Mesenchymal stem cell of the bone marrow (primary cell): ENCODE measurements around a stretch of chr16.

DNA sequence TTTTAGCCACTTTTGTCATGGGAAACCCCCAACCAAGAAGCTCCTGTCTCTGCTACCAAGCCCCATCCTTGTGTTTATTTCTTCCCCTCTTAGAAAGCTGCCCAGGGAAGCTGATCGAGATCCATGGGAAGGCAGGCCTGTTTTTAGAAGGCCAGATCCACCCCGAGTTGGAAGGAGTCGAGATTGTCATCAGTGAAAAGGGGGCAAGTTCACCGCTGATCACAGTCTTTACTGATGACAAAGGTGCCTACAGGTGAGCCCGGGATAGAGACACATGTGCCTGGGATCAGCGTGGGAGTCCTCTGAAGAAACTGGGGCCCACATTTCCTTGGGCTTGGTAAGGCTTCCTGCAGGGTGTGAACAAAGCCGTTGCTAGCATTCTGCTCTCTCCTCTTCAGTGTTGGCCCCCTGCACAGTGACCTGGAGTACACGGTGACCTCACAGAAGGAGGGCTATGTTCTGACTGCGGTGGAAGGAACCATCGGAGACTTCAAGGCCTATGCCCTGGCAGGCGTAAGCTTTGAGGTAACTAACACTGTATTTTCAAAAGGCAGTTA, 42.8 kb downstream of the NOMO1 start:
- CAGE, long polyA plus RNA = no peak

DNA sequence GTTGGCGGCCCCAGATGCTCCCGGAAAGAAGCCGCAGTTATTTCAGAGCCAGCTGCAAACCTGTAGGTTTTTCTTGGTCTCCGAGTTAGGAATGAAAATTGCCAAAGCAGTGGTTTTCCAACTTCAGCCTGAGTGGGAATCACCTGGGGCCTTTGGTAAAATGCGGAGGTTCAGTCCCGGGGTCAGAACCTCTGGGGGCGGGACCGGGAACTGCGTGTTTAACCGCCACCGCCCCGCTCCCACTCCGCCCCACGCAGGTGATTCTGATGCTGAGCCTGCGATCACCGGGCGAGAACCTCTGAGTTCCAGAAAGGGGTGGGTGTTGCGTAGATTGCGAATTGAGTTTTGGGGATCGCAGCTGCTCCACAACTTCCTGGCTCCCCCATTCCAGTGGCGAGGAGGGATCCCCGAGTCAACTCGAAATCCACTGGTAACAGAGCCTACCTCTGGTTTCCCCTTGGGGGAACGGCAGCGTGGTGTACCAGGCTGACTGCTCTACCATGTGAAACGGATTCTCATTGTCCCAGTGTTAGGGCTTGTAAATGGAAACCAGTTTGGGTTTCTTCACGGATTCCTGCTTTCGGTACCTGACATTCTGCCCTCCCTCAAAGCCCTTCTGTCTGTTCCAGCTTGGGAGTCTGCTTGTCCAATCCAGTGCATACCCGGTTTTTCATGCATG, 884 bp downstream of the PDXDC1 start:
- CAGE, long polyA plus RNA = no peak

DNA sequence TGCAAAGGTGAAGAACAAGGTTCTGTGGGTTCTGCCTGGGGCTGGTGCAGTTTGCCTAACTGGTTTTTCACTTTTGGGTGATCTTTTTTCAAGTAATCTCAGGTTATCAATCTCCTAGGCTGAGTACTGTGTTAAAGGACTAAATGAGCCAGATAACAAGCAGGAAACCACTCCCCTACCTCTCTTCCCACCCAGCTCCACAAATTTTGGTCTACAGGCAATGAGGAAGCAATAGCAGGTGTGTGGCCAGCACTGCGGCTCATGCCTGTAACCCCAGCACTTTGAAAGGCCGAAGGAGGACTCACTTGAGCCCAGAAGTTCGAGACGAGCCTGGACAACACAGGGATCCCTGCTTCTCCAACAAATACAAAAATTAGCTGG, 1.9 kb upstream of the NTAN1 start:
- CAGE, long polyA plus RNA = no peak

- CAGE, long polyA plus RNA = no peak
These were observed 48.4 kb upstream of the RRN3 start for GRCh38 chr16:15142568-15142793.

DNA sequence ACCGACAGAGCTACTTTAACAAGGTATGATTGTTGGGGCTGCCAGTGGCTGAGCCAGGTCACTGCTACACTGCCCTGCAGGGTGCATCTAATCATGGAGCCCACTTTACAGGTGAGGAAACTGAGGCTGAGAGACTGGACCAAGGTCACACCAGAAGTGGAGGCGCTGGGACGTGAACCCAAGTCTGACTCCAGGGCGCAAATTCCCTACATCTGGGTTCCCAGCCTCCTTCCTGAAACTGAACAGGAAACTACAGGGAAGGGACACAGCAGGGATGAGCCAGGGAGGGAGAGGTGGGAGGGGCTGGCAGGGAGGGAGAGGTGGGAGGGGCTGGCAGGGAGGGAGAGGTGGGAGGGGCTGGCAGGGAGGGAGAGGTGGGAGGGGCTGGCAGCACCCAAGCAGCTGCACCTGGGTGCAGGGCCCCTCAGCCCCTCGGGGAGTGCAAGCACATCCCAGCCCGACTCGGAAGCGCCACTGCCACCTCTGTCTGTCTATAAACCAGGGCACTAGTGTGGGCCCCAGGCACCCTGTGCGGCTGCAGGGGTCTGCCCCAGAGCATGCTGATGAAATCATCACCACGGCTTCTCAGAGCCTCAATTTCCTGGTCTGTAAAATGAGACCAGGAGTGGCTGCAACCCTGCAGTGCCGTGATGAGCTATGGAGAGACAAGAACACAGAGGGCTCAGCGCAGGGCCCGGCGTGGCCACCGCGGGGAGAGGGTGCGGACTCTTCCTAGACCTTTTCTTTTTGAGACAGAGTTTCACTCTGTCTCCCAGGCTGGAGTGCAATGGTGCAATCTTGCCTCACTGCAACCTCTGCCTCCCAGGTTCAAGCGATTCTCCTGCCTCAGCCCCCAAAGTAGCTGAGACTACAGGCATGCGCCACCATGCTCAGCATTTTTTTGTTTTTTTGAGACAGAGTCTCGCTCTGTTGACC, 53.0 kb upstream of the RRN3 start:
- CAGE, long polyA plus RNA = no peak

DNA sequence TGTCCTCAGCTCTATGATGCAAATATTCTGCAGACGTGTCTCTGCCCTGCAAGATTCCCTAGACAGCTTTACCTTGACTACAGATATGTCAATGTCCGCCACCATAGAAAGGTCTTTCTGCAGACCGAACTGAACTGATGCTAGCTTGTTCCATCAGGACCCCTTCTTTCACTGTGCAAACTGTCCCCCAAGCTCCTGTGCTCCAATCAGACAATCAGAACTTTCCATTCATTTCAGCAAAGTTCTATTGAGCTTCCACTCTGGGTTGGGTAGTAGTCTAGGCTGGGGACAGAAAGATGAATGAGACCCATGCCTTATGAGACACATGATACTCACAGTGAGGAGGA, 75.1 kb upstream of the RRN3 start:
- CAGE, long polyA plus RNA = no peak

DNA sequence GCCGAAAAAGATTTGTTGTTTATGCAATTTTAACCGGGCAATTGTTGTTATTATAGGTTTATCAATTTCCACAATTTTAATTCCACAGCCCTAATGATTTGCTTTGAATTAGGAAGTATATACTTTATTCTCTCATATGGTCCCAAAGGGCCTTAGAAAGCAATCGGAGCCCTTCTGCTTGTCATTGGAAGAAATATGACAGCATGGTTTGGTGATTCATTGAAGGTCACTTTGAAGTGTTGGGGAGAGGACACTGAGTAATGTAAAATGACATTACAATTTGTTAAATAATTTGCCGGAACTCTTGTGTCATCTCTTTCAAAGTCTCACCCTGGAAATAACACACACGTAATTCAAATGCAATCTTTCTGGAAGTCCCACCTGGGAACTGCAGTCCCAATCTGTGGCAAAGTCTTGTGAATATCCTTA, 59.8 kb downstream of the BMERB1 start:
- CAGE, long polyA plus RNA = no peak

GRCh38 chr16:15638903-15639648, 3.9 kb downstream of the MARF1 start:
- CAGE, long polyA plus RNA = no peak

DNA sequence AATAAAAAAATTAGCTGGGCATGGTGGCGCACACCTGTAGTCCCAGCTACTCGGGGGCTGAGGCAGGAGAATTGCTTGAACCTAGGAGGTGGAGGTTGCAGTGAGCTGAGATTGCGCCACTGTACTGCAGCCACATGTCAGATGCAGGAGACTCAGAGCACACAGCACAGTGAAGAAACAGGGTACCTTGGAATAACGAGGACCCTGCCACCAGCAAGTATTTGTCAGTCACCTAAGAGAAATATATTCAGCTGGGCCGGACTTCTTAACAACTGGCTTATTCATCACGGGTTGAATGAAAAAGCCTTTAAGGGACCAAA, 22.2 kb downstream of the NDE1 start:
- CAGE, long polyA plus RNA = no peak

DNA sequence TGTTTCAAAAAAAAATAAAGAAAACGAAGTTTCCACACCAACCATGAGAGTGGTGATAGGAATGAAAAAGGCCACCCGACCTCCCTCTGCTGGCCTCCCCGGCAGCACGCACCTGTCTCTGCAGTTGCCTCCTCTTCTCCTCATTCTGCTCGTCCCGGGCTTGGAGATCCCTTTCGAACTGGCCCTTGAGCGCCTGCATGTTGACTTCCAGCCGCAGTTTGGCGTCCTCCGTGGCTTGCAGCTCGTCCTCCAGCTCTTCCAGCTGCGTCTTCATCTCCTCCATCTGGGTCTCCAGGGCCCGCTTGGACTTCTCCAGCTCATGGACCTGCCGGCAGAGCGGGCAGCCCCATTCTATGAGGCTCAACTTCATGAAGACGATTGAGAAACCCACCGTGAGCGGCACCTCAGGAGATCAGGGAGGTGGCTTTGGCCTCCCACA, 70.7 kb downstream of the NDE1 start:
- CAGE, long polyA plus RNA = no peak

GRCh38 chr16:15723996-15724491, 74.0 kb downstream of the NDE1 start:
- CAGE, long polyA plus RNA = no peak

- CAGE, long polyA plus RNA = no peak
These were observed 11.2 kb upstream of the CEP20 start for GRCh38 chr16:15899639-15899976.

GRCh38 chr16:15976738-15977702, 27.6 kb downstream of the ABCC1 start:
- CAGE, long polyA plus RNA = no peak

- CAGE, long polyA plus RNA = no peak
These were observed 75.7 kb downstream of the ABCC1 start for GRCh38 chr16:16025018-16025533.

DNA sequence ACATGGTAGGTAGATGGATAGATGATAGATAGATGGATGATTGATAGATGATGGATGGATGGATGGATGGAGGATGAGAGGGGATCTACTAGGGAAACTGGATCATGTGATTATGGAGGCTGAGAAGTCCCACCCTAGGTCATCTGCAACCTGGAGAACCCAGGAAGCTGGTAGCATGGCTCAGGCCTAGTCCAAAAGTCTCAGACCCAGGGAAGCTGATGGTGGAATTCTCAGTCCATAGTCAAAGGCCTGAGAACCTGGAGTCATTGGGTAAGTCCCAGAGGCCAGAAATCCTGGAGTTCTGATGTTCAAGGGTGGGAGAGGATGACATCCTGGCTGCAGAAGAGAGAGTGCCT, 88.7 kb downstream of the ABCC1 start:
- CAGE, long polyA plus RNA = no peak

DNA sequence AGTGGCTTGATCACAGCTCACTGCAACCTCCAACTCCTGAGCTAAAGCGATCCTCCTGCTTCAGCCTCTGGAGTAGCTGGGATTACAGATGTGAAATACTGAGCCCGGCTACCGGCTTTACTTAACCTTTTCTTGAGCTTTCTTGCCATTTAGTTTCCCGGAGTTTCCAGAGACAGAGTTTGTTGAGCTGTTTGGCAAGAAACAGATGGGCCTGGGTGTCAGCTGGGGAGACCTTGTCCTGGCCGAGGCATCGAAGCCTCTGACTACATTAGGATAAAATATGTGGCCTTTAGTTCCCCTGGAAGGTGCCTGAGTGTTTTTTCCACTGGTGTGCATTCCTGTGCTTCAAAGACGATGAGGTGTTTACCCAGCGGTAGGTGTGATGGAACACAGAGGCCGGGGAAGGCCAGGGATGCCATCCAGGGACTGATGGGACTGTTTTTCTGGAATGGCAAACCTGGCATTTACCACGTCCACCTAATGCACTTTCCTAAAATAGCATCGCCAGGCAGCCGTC, 113.0 kb downstream of the ABCC1 start:
- CAGE, long polyA plus RNA = no peak

GRCh38 chr16:16090344-16090761, 132.9 kb downstream of the ABCC6 start:
- CAGE, long polyA plus RNA = no peak

DNA sequence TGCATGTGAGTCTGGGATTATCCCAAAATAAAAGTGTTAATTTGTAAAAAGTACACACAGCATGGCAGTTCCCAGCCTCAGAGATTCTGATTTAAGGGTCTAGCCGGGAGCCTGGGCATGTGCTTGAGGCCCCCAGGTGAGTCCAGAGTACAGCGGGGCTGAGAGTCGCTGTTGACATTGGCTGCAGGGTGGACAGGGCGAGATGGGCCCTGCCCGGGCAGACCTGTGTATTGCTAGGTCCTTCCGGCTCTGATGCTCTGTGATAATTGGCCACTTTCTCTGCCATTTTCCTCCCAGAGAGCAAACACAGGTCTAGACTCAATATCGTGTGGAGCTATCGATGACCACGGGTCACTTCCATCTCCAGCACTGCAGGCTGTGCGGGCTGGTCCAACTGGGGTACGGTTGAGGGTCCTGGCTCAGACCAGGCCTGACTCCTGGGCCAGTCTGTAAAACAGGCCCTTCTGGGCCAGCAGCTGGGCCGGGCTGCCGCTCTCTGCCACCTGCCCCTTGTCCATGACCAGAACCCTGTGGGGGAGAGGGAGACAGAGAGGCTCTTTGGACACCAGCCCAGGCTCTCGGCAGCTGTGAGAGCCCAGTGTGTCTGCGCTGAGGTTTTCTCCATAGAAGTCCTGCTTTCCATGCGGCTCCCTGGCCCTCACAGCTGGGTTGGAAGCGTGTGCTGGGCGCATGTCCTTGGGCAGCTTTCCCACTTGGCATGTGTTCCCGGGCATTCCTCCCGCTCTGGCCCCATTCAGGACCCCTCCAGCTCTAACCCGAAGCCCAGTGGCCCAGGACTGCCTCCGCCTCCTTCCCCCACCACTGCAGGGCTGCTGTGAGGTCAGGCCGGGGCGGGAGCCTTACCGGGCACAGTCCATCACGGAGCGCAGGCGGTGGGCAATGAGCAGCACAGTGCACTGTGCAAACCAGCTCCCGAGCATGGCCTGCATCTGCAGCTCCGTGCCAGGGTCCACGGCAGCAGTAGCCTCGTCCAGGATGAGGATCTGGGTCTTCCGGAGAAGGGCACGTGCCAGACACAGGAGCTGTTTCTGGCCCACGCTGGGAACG, 73.2 kb downstream of the ABCC6 start:
- CAGE, long polyA plus RNA = no peak

DNA sequence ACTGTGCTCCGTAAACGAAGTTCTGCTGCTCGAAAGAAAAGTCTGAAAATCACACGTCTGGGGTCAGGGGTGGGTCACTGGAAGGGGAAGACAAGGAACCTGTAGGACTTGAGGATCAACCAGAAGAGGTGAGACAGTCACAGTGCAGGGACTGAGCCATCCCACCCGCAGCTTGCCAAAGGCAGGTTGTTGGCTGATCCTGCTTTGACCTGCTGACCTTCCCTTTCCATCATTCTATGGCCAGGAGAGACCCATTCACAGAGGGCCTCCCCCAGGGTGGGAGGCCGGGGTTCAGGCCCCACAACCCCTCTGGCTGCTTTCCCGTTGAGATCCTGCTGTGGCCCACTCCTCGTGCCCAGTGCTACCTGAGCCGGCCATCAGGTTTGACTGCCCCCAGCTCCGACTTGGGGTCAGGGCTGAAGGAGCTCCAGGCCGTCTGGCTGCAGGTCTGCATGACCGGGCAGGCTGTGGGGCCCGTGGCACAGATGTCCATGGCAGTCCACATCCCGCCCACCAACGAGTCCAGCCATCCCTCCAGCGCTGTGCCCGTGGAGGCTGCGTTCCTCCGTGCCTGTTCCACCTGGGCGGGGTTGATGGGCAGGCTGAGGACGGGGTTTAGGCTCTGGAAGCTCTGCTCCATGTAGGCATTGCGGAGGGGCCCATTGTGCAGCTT, 362.3 kb downstream of the XYLT1 start:
- CAGE, long polyA plus RNA = no peak

- CAGE, long polyA plus RNA = no peak
These were observed 249.8 kb downstream of the XYLT1 start for GRCh38 chr16:17220887-17221453.